ENCODE results near the gene TNFRSF19.

GRCh38 chr13:18408572-18408986 lies 773.0 kb downstream of the TUBA3C start:
- CAGE, long polyA plus RNA: no peak
- RRBS: no CpG with 5 or more reads among the region's 25 CpGs

- CAGE, long polyA plus RNA: no peak
These were observed 691.7 kb downstream of the TUBA3C start for GRCh38 chr13:18489844-18490311.

GRCh38 chr13:19149789-19150021 lies 31.9 kb downstream of the TUBA3C start:
- CAGE, long polyA plus RNA: no peak
- RRBS: no CpG with 5 or more reads among the region's 3 CpGs

DNA sequence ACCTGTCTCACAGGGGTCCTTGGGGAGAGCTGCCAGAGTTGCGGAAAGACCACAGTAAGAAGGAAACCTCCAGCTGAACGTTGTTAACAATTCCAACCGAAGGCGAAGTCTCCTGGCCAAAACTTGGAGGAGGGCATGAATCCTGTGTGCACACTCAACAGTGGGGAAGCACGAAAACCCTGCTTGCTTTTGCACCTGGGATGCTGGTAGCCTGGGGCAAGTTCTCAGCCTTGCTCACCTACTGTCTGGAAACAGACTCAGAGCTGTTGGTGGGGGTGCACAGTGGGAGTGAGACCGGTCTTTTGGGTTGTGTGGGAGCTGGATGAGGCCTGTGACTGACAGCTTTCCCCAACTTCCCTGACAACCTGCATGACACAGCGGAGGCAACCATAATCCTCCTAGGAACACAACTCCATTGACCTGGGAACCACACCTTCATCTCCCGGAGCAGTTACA lies 62.3 kb upstream of the TUBA3C start:
- CAGE, long polyA plus RNA: no peak
- RRBS: no CpG with 5 or more reads among the region's 8 CpGs

- CAGE, long polyA plus RNA: no peak
- RRBS: no CpG with 5 or more reads among the region's 5 CpGs
These were observed 43.9 kb downstream of the MPHOSPH8 start for GRCh38 chr13:19677340-19677746.

DNA sequence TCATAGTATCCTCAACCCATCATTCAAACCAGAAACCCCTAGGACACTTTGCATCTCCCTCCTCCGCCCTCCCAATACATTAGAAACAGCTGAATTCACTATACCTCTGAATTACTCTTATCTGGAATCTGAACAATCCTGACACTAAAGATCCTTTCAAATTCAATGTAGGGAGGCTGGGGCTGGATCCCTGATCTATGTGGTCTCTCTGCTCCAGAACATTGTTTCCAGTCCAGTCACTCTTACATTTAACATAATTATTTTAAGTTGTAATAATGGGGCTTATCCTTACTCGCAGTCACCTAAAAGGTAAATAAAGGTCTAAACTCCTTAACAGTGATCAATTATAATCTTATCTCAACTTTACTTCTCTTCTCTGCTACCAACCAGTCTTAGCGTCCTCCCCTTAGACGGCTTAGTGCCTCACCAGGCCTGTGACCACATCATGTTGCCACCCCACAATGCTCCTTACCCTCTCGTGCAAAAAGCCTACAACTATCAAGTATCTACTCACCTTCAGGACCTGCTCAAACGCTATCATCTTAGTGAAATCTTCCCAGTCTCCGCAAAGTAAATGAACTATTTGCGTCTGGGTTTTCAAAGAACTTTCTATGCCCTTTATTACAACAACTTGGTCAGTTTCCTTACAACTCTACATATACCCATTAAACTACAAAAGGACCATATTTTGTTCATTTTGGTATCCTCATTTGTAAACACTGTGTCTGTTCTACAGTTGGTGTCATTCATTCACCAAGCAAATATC lies 59.4 kb downstream of the MPHOSPH8 start:
- CAGE, long polyA plus RNA: no peak
- RRBS: no CpG with 5 or more reads among the region's 8 CpGs

GRCh38 chr13:19970160-19971071 lies 11.9 kb downstream of the ZMYM2 start:
- CAGE, long polyA plus RNA: no peak
- RRBS: no CpG with 5 or more reads among the region's 5 CpGs

- CAGE, long polyA plus RNA: no peak
- RRBS: no CpG with 5 or more reads among the region's 5 CpGs
These were observed 95.3 kb downstream of the GJA3 start for GRCh38 chr13:20065531-20065946.

GRCh38 chr13:20390507-20391282 lies 135.0 kb downstream of the CRYL1 start:
- CAGE, long polyA plus RNA: no peak
- RRBS: no CpG with 5 or more reads among the region's 31 CpGs

- CAGE, long polyA plus RNA: no peak
- RRBS: no CpG with 5 or more reads among the region's 4 CpGs
These were observed 19.8 kb downstream of the CRYL1 start for GRCh38 chr13:20505757-20506275.

GRCh38 chr13:20511855-20512782 lies 13.5 kb downstream of the CRYL1 start:
- CAGE, long polyA plus RNA: no peak
- RRBS: no CpG with 5 or more reads among the region's 13 CpGs

GRCh38 chr13:20573207-20573550 lies 6.2 kb downstream of the IFT88 start:
- CAGE, long polyA plus RNA: no peak
- RRBS: no CpG with 5 or more reads among the region's 4 CpGs

GRCh38 chr13:21465583-21466416 lies 6.7 kb upstream of the ZDHHC20 start:
- CAGE, long polyA plus RNA: no peak
- RRBS: no CpG with 5 or more reads among the region's 14 CpGs

DNA sequence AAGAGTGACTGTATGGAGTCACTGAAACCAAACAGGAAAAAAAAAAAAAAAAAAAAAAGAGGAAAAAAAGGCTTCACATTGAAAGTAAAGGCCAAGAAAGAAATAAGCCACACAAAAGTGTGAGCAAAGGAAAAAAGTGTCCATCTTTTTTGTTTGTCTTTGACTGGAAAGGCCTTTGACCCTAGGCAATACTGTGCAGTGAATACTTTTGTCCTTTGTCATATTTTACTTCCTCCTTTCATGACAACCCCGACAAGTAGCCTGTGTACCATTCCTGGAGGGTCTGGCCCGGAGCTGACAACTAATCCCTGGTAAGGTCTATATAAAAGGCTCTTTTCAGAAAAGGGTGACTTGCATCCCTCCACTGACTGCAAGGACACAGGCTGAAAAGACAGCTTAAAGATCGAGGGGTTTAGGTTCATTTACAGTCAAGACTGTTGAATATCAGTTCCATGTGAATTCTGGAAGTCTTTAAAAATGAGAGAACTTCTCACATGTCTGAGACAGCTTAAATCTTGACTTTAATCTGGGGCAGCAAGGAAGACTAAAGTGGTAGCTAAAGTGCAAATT lies 13.0 kb upstream of the MICU2 start:
- CAGE, long polyA plus RNA: no peak
- RRBS: no CpG with 5 or more reads among the region's 3 CpGs

- CAGE, long polyA plus RNA: no peak
- RRBS: no CpG with 5 or more reads among the region's 17 CpGs
These were observed 24.9 kb upstream of the MICU2 start for GRCh38 chr13:21628820-21629287.

- CAGE, long polyA plus RNA: no peak
- RRBS: no CpG with 5 or more reads among the region's 5 CpGs
These were observed 131.0 kb downstream of the FGF9 start for GRCh38 chr13:21801879-21802264.

DNA sequence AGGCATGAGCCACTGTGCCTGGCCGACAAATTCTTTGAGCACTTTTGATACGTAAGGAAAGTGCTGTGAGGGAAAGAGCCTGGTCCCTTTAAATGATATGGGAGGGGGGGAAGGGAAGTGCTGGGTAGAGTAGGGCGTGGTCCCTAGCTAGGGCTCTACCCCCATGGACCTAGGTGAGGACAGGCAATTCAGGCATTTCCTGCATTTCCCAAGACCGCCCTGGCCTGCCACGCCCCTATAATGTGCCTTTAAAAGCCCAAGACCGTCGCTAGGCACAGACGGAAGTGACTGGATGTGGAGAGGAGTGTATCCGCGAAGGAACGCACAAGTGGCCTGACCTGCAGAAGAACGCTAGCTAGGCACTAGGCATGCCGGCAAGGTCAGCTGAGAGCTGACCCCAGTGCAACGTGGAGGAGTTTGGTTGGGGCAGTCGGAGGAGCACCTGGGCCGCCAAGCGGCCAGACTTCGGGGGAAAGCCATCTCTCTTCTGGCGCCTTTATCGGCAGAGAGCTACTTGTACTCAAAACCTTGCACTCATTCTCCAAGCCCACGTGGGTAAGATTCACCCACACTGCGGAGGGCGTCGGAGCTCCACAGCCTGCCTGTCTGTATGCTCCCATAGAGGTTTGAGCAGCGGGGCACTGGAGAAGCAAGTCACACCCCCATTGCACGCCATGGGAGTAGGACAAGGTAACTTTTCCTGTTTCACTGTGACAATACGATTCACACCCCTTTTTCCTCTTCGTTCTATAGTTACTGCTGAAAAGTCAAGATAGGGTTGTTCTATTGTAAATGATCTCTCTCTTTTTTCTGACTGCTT lies 370.0 kb downstream of the FGF9 start:
- CAGE, long polyA plus RNA: no peak
- RRBS: no CpG with 5 or more reads among the region's 28 CpGs

DNA sequence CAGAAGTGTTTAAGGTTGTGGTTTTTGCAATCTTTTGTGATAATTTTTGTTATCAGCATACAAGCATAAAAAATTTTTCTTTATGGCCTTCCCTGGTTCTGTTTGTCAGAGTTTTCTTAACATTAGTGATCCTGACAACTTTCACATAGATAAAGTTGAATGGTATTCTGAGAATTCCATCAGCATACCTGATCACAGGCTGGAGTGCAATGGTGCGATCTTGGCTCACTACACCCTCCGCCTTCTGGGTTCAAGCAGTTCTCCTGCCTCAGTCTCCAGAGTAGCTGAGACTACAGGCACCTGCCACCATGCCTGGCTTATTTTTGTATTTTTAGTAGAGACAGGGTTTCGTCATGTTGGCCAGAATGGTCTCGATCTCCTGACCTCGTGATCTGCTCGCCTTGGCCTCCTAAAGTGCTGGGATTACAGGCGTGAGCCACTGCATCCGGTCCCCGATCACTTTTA lies 4.3 kb downstream of the SGCG start:
- CAGE, long polyA plus RNA: no peak
- RRBS: no CpG with 5 or more reads among the region's 9 CpGs

DNA sequence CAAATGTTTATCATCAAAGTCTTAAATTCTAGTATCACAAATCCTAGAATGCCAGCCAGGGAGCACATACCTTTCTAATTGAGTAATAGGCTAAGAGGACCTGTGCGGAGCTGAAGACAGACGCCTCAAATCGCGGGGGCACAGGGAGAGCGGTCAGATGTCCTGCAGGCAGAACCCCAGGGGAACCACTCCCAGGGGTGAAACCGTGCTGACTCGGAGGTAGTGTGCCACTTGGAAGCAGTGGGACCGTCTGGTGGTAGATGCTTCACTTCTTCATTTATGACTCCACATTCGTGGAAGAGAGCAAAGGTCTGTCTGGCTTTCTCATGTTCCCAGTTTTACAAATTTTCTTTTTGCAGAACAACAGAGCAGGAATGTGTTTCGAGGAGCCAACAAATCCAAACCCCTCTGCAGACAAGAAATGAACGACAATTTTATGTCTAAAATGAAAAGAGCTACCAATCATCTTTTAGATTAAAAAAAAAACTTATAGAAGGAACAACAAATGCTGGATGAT lies 65.0 kb upstream of the TNFRSF19 start:
- CAGE, long polyA plus RNA: no peak
- RRBS: no CpG with 5 or more reads among the region's 11 CpGs

GRCh38 chr13:23570107-23570987 lies at the start of gene TNFRSF19:
TSS of gene TNFRSF19 (plus strand) at chr13:23570412.
- CAGE, long polyA plus RNA: start-site peak on the plus strand at chr13:23570376-23570494, 285 and 145 reads in 2 replicates
- RRBS: no CpG with 5 or more reads among the region's 11 CpGs